SJSA1 (cell line): ENCODE measurements around a stretch of chr5.

GRCh38 chr5:122844807-122845183 lies 618 bp upstream of the SNX24 start:
- RAMPAGE, long total RNA = no peak

GRCh38 chr5:123032678-123033340 lies 3.7 kb downstream of the PPIC start:
- RAMPAGE, long total RNA = no peak

- RAMPAGE, long total RNA = no peak
Measured at GRCh38 chr5:123119281-123119970, 30.4 kb downstream of the PRDM6 start.

GRCh38 chr5:123549440-123550666 lies 37.9 kb downstream of the CSNK1G3 start:
- RAMPAGE, long total RNA = no peak

DNA sequence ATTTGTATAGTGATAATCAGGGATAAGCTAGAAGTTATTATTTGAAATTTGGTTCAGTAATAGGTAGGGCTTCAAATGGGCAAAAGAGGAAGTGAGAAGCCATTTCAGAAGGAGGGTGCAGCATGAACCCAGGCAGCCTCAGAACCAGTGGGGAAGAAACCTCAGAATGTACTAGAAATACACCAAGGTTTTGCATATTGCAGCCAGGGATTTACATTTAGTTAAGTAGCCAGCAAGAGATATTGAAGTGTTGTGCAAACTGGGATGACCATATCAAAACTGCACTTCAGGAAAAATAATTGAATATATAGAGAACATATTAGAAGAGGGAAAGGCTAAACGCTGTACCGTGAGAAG lies 335.9 kb downstream of the ZNF608 start:
- RAMPAGE, long total RNA = no peak

GRCh38 chr5:124724858-124725421 lies 21.5 kb downstream of the ZNF608 start:
- RAMPAGE, long total RNA = no peak

GRCh38 chr5:124746938-124747846 lies 753 bp upstream of the ZNF608 start:
- RAMPAGE, long total RNA = no peak

DNA sequence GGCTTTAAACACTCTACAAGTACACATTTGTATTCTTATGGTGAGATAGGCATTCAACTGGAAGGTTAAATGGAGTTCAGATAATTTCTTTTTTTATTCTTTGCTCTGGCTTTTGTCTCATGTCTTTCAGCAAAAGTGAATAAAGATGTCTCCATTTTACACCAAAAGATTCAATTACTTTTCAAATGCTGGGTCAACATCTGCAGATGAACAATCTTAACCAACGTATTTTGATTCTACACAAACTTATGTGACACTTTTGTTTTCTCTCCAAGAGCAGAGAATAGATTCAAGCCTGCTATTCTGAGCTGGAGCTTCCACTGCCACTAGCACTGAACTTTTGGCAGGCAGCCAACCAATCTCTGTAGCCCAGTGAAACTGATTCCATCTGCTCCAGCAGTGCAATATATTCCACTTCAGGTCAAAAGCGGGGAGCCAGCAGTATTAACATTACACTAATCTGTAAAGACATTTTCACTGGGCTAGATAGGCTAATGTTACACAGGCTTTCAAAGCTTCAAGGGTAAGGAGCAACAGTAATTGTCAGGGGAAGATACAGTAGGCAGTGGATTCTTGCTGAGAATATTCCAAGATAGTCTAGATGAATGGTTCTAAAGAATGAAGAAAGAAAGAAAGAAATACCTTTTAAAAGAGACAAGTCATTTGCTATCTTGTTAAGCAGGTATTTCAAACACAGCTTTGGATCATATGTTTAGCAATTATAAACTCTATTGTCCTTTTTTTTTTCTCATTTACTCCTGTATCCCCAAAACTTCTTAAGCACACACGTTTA lies 452.1 kb upstream of the ZNF608 start:
- RAMPAGE, long total RNA = no peak

DNA sequence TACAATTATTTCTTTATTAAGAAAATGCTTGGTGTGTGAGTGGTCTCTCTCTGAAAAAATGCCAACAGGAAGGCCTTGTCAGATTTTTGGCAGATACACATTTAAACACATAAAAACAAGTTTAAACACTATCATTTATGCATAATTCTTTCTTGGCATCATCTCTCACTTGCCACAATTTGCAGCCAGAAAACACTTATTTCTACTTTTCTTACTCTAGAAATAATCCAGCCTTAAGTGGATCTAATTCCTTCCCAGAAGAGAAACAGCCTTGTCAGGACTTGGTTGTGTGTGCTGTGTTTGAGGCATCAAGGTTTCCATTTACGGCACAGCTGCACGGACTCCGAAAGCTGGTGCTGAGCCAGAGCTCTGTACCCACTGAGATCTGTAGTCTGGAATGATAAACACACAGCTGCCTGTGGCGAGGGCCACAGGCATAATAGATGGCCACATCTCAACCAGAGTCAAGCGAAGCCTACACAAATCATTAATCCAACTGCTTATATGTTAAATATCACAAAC lies 738.1 kb upstream of the ZNF608 start:
- RAMPAGE, long total RNA = no peak

GRCh38 chr5:125485013-125485822 lies 738.8 kb upstream of the ZNF608 start:
- RAMPAGE, long total RNA = no peak

DNA sequence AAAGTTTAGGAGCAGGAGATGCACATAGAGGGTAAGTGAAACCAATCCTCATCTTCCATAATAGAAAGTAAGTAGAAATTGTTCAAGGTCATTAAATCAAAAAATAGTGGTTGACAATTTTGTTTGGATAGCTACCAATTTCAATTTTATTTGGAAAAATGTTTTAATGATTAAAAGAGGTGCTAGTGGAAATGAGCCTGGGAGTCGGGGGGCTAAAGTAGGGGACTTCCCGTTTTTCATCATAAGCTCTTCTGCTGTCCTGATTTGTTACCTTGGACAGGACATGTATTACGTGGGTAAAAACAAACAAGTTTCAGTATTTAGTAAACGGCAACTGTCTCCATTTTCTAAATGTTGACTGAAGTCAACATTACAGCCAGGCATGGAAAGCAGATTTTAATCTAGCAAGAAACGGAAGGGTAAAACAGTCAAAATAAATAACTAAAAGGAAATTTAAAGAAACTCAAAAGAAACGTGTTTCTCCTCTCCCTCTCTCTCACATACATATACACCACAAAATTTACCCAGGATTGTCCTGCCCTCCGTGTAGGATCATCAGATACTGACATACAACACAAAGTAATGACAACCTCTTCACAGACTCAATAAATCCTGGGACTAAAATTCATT lies 212.2 kb upstream of the GRAMD2B start:
- RAMPAGE, long total RNA = no peak

DNA sequence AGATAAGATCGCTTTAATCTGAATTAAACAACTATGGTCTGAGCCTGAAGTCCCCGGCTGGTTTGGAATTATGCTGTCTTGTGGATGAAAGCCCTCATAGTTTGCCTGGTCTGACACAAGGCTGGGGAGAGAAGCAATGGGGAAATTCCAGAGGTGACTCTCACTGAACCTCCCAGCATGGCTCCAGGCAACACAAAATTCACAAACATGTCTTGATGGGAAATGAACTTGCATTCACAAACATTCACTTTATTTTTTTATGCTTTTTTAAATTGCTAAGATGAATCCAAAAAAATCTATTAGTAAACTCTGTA lies 27.9 kb upstream of the GRAMD2B start:
- RAMPAGE, long total RNA = no peak

DNA sequence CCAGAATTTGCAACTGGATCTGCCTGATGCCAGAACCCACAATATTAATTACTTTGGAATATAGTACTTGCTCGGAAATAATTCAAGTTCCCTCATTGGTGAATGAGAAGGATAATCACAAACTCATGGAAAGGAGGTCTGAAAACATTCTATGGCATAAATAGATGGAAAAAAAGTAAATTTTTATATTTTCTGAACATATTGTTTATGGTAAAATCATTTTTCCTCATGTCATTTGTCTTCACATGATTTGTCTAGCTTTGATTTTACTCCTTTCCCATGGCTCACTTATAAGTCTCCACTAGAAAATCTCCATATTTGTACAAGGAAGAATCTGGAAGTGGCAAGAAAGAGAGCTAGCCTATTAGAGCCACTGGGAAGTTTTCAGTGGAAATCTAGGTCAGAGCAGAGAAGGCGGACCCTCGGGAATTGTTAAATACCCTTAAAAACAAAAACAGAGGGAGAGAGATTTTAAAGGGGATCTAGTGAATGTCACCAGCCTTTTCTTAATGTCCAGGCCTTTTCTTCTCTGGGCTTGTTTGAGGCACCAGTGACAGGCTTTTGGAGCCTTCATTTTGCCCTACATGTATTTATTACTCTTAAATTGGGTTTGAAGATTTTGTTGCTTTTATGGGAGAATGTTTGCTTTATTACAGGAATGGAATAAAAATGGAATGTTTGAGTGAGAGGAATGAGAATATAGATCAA lies 56.6 kb downstream of the GRAMD2B start:
- RAMPAGE, long total RNA = no peak

- RAMPAGE, long total RNA = no peak
Measured at GRCh38 chr5:126493085-126493591, 69.9 kb downstream of the GRAMD2B start.

GRCh38 chr5:126513651-126514667 lies 81.1 kb downstream of the ALDH7A1 start:
- RAMPAGE, long total RNA = no peak

DNA sequence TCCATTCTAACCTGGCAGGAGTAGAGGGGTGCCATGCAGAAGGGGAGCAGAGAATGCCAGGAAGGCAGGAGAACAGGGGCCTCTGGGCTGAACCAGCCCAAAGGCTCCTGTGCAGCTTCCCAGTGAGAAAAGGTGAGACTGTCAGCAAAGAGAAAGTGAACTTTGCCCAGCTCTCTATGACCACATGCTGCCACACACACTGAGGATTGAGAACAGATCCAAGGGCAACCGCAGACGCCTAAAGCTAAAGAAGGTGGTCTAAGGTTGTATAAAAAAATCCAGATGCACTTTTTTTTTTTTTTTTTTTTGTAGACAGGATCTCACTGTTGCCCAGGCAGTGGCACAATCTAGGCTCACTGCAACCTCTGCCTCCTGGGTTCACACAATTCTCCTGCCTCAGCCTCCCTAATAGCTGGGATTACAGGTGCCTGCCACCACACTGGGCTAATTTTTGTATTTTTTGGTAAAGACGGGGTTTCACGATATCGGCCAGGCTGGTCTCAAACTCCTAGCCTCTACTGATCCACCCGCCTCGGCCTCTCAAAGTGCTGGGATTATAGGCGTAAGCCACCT lies 51.3 kb downstream of the ALDH7A1 start:
- RAMPAGE, long total RNA = no peak

DNA sequence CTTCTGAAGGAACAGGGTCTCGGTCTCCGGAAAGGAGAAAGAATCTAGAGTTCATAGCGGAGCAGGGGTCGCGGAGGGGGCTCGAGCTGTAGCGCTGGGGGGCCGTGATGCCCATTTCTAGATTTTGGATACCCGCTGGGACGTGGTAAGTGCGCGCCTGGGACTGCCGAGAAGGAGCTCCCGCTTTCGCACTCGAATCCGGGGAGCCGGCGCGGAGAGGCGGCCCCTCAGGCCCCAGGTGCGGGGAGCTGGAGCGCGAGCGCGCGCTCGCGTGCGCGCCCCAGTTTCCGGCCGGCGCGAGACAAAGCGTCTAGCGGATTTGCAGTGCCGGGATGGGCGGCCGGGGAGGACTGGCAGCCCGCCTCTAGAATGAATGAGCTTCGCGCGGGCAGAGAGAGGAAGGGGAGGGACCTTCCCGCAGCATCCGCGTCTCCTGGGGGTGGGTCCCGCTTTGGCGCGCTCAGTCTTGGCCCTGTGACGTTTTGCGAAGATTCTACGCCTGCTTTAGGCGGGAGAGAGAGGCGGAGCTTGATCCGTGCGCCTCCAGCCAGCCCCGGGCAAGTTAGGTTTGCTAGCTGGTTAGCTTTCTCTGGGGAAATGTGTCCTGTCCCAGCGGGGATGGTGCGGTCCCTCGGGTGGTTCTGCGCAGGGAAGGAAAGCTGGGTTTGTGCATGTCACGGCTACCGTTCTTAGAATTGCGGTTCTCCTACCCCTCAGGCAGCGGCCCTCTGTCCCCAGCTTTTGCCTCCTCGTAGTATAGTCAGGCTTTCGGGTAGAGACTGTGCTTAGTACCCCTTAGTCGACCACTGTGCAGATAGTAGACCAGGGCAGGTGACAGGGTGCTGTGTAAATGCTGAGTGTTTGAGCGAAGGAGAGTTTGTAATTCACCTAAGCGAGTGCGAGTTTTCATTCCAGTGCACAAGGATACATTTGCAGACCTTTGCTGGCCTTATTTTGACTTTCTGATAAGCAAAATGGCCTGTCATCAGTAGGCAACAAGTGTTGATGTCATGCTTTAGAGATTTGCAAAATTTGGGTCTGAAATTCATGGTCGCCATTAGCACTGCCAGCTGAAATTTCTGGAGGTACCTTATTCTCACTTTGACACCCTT lies 1.4 kb downstream of the LMNB1 start:
- RAMPAGE, long total RNA = no peak

GRCh38 chr5:126836093-126837069 lies 59.4 kb downstream of the LMNB1 start:
- RAMPAGE, long total RNA = no peak

DNA sequence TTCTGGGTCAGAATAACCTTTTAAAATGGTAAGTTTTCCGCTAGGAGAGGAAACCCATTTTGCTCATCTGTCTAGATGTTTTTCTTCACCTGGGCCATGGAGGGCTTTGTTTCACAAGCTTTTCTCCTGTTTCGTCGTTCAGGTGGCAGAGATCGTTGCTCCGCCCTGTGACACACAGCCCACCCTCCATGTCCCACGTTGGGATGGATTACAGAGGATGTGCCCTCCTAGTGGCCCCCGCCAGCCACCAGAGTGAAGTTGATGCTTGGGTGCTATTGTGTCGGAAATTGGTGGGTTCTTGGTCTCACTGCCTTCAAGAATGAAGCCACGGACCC lies 76.5 kb downstream of the LMNB1 start:
- RAMPAGE, long total RNA = no peak

DNA sequence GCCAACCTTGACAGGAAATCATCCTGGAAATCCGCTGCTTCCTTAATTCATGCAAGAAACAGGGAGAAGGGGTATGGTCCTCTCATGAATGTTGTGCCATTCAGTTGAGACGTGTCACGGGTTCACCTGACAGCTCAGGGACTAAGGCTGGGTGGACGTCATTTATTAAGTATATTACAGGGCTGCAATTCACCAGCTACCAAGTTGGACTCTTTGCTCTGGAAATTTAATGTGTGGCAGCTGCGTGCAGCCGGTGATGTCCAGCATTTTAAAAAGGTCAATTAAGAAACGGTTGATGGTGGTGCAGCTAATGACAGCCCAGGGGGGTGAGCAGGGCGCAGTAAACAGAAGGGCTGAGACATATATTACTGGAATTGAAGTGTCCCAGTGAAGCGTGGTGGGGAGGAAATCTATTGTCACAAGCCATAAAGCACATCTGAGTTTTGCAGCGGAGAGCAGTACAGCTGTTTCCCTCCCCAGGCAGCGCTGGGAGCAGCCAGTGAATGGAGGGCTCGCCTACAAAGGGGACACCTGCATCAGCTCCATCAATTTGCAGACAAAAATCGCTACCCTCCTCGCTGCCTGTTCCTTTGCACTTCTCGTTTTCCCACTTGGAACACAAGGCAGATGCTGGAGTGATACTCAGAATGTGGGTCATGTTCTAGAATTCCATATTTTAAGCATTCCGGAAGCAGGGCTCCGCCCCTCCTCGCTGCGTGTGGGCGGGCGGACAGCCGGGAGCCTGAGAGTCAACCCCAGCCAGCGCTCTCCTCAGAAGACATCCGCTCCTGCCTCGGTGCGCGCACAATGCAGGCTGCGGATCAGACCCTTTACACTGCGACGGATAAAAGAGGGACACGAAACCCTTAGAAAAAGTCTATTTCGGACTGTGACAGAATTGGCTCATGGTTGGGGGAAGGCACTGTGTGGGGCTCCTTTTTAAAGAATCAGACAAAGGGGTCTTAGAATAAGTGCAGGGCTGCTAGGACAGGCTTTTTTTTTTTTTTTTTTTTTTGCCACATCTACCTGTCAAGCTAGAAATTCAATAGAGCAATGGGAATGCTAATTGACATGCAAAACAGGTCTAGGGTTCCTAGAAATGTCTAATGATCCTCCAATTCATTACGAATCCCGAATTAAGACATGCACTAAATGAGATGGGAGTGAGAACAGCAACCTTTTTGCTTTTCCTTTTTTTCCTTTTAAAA lies 92.1 kb downstream of the LMNB1 start:
- RAMPAGE, long total RNA = no peak